Peripheral blood mononuclear cell (primary cell): Measurements from ENCODE around the gene CCND1.

GRCh38 chr11:69352491-69353299 lies 58.7 kb downstream of the MYEOV start:
- PRO-cap, 8 experiments, result no peak in any of the 8 experiments

- PRO-cap, 8 experiments, result no peak in any of the 8 experiments
These were observed 100.4 kb downstream of the MYEOV start for GRCh38 chr11:69394202-69394900.

- PRO-cap, 8 experiments, result no peak in any of the 8 experiments
These were observed 107.7 kb downstream of the MYEOV start for GRCh38 chr11:69401562-69402126.

GRCh38 chr11:69416552-69417143 lies 122.7 kb downstream of the MYEOV start:
- PRO-cap, 8 experiments, result no peak in any of the 8 experiments

DNA sequence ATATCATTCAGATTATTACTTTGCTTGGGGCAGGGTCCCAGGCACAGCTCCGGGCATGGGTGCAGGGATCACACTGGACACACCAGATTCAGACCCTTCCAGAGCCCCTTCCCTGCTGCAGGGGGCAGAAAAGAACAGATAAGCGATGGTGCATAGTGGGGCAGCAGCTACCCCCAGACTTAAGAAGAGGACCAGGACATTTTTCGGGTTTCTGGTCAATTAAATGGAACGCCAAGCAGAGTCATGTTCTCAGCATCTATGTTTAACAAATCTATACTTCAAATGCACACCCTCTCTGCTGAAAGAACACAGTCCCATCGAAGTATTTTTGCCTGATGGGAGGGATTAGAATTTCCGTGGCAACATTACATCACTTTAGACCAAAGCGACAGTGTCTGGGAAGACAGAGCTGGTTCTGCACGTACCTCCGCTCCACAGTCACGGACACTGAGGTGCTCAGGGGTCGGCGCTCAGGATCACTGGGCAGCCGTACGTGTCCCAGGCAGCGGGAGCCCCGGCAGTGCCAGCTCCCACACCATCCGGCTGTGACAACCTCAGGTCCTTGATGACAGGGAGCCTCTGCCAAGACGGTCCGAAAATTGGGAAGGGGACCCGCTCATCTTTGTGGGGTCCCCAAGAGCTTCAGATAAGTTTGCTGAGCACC lies 125.5 kb downstream of the MYEOV start:
- PRO-cap, 8 experiments, result no peak in any of the 8 experiments

- PRO-cap, 8 experiments, result no peak in any of the 8 experiments
These were observed 169.4 kb downstream of the MYEOV start for GRCh38 chr11:69463172-69463867.

GRCh38 chr11:69494390-69494899 lies 146.5 kb upstream of the CCND1 start:
- PRO-cap, 8 experiments, result no peak in any of the 8 experiments

DNA sequence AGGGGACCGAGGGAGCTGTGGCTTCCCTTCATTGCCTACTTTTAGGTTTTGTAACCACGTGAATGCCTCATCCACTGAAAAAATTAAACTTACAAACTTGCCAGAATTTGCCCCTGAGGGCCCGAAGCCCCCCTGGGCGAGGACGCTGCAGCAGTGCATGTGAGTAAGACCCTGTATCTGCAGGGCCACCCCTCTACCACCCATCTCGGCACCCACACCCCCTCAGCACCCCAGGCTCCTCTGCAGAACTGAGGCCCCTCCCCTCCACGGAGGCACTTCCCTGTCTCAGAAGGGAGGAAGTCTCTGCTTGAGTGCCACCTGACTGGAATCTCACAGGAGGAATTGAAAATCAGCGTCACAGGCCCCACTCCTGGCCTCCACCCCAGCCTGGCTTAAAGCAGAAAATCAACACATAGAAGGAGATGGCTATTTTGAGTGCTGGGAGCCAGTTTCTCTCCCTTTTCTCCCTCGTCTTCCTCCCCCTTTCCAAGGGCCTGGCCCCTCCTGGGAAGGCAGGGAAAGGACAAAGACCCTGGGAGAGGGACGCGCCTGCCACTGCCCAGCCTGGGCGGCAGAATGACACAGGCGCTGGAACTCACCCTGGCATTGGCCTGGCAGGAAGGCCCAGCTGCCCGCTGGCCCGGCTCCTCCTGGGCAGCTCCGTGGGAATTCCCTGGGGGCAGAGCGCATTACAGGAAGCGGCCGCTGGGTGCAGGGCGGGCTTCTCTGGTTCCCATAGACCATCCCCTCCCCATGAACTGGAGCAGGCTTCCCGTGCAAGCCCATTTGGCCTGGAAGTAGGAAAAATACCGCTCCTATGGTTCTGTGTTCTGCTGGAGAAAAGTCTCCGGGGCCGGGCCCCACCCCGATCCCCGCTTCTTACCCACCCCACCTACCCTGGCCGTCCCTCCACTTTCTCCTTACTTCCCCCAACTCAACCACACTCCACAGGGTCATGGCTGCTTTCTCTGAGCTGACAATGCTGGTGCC lies 101.0 kb upstream of the CCND1 start:
- PRO-cap, 8 experiments, result no peak in any of the 8 experiments

DNA sequence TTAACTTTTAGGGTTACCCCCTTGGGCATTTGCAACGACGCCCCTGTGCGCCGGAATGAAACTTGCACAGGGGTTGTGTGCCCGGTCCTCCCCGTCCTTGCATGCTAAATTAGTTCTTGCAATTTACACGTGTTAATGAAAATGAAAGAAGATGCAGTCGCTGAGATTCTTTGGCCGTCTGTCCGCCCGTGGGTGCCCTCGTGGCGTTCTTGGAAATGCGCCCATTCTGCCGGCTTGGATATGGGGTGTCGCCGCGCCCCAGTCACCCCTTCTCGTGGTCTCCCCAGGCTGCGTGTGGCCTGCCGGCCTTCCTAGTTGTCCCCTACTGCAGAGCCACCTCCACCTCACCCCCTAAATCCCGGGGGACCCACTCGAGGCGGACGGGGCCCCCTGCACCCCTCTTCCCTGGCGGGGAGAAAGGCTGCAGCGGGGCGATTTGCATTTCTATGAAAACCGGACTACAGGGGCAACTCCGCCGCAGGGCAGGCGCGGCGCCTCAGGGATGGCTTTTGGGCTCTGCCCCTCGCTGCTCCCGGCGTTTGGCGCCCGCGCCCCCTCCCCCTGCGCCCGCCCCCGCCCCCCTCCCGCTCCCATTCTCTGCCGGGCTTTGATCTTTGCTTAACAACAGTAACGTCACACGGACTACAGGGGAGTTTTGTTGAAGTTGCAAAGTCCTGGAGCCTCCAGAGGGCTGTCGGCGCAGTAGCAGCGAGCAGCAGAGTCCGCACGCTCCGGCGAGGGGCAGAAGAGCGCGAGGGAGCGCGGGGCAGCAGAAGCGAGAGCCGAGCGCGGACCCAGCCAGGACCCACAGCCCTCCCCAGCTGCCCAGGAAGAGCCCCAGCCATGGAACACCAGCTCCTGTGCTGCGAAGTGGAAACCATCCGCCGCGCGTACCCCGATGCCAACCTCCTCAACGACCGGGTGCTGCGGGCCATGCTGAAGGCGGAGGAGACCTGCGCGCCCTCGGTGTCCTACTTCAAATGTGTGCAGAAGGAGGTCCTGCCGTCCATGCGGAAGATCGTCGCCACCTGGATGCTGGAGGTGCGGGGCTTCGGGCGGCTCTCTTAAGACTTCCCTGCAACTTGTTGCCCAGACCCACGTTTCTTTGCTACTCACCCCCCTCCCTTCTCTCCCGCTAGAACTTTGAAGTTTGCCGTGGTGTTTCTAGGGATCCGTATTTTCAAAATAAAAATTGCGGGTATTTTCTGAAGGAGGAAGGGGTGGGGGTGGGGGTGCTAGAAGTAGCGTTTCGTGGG lies at the start of gene CCND1:
TSS of gene CCND1 (plus strand) at position 686 of the 1,256 bp plus-strand sequence.
- PRO-cap, 8 experiments, result peak in 8 of 8 experiments; most common plus-strand start position 686 of the sequence (in 8)

- PRO-cap, 8 experiments, result no peak in any of the 8 experiments
These were observed 546 bp downstream of the FGF19 start for GRCh38 chr11:69703070-69703881.

DNA sequence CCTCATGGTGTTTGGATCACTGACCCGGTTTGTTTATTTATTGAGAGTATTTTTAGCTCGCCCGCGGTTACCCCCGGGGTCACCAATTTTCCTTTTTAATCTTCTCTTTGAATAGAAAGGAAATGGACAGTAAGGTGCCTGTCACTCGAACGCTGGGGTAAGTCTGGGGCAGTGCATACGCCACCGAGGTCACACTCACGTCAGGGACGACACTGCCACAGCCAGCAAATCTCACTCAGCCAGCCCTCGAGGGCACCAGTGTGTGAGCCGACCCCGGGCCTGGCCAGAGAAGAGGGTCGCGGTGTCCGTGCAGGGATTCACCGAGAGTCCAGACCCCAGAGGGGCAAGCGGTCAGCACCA lies 72.6 kb upstream of the FGF3 start:
- PRO-cap, 8 experiments, result no peak in any of the 8 experiments

- PRO-cap, 8 experiments, result no peak in any of the 8 experiments
These were observed 112.1 kb upstream of the ANO1 start for GRCh38 chr11:69965763-69966746.

DNA sequence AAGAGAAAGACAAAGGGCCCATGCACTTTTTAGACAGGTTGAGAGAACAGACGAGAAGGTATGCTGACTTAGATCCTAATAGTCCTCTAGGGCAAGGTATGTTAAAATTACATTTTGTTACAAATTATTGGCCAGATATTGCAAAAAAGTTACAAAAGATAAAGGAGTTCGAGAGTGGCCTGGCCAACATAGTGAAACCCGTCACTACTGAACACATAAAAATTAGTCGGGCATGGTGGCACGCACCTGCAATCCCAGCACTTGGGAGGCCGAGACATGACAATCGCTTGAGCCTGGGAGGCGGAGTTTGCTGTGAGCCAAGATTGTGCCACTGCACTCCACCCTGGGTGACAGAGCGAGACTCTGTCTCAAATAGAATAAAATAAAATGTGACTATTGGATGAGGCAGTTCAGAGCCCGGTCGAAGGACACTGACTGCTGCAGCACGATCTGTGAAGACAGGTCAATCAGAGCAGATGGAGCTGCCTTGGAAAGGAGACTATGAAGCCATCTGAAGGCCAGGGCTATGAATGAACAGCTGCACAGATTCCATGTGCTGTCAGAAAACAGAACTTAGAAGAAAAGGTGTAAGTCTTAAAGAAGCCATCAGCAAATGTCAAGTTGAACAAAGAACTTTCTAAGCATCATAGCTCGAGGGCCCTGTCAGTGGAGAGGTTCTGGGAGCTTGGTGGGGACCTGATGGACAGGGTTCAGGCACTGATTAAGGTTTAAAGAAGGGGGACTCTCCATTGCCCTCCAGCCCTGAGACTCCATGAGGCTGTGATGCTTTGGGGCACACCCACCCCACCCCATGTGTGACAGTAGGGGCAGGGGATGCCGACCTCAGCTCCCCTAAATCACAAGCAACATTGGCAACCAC lies 37.6 kb upstream of the ANO1 start:
- PRO-cap, 8 experiments, result no peak in any of the 8 experiments

GRCh38 chr11:70160864-70161421 lies 42.2 kb upstream of the FADD start:
- PRO-cap, 8 experiments, result no peak in any of the 8 experiments

DNA sequence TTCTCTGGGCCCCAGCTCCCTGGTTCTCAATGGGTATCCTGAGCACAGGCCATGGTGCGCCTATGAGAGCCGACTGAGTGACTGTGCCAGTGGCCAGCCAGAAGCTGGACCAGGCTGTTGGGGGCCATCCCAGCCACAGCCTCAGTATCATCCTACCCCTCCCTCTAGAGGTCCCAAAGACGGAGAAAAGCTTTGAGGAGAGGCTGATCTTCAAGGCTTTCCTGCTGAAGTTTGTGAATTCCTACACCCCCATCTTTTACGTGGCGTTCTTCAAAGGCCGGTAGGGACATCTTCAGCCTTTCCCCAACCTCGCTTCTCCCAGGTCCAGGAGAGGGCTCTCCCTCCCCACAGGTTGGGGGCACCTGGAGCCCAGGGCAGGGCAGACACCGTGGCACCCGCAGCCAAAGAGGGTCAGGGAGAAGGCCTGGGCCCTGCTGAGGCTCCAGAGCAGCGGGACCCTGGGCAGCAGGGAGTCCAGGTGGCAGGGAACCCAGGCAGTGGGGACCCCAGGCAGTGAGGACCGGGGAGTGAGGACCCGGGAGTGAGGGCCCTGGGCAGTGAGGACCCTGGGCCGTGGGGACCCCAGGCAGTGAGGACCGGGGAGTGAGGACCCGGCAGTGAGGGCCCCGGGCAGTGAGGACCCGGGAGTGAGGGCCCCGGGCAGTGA lies 41.5 kb upstream of the FADD start:
- PRO-cap, 8 experiments, result no peak in any of the 8 experiments

DNA sequence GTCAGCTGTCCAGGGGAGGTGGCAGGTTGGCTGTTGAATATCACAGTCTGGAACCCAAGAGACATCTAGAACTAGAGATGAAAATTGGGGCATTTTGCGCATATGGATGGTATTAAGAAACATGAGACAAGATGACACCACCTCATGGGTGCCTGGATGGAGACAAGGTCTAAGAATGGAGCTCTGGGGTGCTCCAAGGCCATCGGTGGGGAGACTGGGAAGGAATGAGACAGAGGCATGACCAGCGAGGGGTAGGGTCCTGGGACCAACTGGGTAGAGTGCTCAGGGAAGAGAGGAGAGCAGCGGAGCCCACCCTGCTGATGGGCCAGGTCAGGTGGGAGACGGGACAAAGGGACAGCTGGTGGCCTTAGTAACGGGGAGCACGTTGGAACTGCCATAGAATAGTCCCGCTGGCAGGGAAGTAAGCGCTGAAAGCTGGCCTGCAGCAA lies 56.8 kb upstream of the CTTN start:
- PRO-cap, 8 experiments, result no peak in any of the 8 experiments

DNA sequence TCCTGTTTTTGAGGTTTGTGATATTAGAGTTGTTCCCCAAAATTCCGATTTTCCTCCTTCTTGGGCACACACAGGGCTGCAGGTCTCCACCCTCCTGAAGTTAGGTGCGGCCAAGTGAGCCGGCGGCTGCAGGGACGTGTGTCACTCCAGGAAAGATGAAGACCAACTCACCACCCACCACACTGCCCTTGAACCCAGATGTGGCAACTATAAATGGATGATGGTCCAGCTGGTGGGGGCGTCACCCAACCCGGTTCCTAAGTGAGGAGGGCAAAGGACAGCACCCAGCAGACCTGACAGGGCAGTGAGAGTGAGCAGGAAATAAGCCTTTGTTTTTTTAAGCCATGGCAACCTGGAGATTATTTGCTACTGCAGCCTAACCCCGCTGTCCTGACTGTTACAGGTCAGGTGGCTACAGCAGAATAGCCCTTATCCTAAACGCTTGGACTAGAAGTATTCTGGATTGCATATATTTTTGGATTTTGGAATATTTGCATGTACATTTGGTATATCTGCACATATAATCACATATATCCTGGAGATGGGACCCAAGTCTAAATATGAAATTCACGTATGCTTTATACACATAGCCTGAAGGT lies 228.9 kb downstream of the CTTN start:
- PRO-cap, 8 experiments, result no peak in any of the 8 experiments

DNA sequence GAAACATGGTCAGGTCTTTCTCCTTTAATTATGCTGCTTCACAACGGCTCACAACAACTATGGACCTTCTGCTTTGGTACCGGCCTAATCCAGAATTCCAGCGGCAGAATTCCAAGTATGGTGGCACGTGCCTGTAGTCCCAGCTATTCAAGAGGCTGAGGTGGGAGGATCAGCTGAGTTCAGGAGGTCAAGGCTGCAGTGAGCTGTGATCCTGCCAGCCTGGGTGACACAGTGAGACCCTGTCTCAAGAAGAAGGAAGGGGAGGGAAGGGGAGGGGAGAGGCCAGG lies 145.9 kb downstream of the SHANK2 start:
- PRO-cap, 8 experiments, result peak in 4 of 8 experiments; most common plus-strand start position 92 of the sequence (in 4)

- PRO-cap, 8 experiments, result no peak in any of the 8 experiments
These were observed 1.1 kb downstream of the SHANK2 start for GRCh38 chr11:71251223-71251711.

DNA sequence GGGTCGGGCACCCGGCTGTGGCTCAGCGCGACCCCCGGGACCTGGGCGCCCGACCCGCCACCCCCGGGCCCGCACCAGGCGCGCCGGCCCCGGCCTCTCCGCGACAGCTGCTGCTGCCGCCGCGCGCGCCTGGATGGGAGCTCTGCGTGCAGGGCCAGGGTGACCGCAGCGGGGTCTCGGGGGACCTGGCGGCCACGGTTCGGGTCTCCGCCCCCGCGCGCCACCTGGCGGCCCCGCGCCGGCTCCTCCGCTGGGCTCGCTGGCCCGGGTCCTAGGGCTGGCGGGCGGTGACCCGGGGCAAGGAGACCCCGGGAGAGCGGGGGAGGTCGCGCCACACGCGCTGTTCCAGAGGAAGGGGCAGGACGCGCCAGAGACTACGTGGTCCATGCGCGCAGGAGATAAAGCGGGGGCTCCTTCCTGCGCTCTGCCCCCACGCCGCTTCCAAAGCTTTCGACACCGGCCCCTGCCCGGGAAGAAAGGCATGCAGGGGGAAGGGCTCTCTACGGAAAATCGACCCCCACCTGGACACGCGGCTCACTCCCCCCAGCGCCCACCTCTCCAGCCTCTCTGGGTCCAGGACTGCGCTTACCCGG lies 569 bp downstream of the SHANK2 start:
- PRO-cap, 8 experiments, result no peak in any of the 8 experiments